HCT116 (cell line): ENCODE results near the genes UBE2E1, NR1D2 and NEK10.

GRCh38 chr3:23805242-23806417 is at the start of gene UBE2E1:
Gene UBE2E1 (plus strand): TSS chr3:23805955.
- RRBS: 4% methylated on average over 19 of the region's 78 CpGs

DNA sequence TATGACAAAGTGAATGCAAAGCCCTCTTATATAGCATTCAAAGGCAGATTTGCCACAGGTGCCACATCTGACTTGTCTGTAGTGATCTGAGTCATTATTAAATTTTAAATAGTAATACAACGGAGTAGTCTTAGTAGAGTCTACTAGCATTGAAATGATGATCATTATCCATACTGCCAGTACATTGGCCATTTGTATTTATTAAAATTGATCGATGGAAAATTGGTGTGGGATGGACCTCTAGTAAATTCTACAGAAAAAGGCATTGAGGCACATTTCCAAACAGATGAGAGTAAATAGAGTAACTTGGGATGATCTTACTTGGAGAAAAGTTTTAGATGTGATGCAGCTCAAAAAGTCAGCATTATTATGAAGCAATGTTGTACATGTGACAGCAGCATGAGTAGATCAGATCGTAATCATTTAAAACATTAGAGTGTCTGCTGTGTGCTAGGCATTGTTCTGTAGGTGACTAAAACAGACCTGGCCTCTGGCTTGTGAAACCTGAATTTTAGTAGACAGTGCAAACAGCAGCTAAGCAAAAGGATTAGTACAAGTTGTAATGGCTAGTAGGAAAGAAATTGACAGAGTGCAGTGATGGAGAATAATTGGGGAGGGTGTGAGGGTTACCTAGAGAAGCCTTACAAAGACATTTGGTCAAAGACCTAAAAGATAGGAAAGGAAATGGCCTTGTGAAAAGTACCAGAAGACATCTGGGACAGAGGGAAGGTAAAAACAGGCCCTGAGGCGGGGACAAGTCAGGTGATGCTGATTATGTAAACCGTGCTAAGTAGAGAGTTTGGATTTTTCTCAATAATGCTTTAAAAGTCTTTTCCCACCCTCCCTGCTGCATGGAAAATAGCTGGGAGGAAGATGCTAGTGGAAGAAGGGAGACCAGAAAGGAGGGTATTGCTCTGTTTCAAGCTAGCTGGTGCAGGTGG is 15.2 kb downstream of the UBE2E1 start:
- RRBS: no CpG with 5 or more reads among the region's 5 CpGs

- RRBS: no CpG with 5 or more reads among the region's 3 CpGs
These were observed 10.7 kb downstream of the RPL15 start for GRCh38 chr3:23927631-23928058.

- RRBS: no CpG with 5 or more reads among the region's 15 CpGs
These were observed 1.0 kb upstream of the NR1D2 start for GRCh38 chr3:23943880-23944660.

GRCh38 chr3:23944661-23945497 is at the start of gene NR1D2:
Gene NR1D2 (plus strand): TSS chr3:23945286.
- RRBS: 1% methylated on average over 18 of the region's 70 CpGs

DNA sequence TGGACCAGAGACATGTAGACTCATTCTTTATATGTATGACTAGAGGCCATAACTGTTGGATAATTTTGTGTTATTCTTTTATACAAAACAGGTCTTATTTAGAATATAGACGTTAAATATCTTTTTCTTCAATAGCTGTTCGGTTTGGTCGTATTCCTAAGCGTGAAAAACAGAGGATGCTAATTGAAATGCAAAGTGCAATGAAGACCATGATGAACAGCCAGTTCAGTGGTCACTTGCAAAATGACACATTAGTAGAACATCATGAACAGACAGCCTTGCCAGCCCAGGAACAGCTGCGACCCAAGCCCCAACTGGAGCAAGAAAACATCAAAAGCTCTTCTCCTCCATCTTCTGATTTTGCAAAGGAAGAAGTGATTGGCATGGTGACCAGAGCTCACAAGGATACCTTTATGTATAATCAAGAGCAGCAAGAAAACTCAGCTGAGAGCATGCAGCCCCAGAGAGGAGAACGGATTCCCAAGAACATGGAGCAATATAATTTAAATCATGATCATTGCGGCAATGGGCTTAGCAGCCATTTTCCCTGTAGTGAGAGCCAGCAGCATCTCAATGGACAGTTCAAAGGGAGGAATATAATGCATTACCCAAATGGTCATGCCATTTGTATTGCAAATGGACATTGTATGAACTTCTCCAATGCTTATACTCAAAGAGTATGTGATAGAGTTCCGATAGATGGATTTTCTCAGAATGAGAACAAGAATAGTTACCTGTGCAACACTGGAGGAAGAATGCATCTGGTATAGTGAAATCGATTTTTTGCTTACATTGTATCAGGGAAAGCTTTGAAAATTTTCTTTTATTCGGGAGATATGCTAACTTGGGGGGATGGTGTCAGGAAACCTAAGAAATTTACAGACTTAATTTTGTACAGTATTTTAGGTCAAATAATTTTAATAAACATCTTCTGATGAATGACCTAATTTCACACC is 17.0 kb downstream of the NR1D2 start:
- RRBS: no CpG with 5 or more reads among the region's 10 CpGs

DNA sequence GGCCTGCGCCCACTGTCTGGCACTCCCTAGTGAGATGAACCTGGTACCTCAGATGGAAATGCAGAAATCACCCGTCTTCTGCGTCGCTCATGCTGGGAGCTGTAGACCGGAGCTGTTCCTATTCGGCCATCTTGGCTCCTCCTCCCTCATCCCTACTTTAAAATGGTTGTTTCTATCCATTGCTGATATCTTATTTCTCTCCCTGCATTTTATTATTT is 150.2 kb downstream of the NR1D2 start:
- RRBS: no CpG with 5 or more reads among the region's 6 CpGs

DNA sequence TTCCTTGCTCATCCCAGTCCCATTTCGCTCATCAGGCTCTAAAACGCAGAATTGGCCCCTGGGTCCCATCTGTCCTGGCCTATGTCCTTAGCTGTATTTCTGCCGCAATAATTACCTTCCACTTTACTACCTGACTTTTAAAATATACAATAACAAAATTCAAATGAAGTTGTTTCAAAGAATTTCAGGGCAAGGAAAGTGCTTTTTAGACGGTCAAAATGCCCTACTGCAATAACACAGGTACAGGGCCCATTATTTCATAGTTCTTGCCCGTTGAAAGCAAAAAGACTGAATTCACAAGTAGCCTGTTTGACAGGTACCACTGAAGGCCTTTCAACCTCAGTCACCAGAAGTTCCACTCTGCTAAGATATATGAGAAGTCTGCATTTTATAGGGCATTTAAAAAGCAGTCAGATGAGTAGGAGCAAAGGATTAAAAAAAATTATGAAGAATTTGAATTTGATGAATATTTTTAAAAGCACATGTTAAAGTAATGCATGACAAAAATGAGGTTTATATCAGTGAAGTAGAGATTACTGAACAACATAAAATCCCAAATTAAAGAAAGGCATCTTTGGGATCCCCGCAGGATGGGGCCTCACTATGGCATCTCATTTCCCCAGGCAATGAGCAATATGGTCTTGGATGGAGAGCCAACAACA is 160.6 kb downstream of the THRB start:
- RRBS: no CpG with 5 or more reads among the region's 6 CpGs

GRCh38 chr3:24467139-24467520 is 27.5 kb downstream of the THRB start:
- RRBS: no CpG with 5 or more reads among the region's 2 CpGs

DNA sequence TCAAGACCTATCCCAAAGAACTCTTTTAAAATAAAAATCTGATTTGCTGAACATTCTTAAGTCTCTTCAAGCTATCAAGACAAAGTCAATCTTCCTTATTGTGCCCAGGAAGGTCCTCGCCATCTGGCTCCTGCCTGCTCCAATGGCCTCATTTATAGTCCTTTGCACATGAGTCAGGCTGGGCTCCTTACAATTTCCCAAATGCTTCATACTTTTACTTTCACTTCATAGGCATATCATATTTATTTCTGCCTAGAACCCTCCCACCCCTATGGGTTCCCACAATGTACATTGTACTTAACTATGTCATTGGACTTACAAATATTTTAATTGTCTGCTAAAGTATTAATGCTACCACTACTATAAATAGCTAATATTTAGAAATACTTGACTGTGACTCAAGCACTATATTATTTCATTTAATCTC is 9.1 kb downstream of the THRB start:
- RRBS: no CpG with 5 or more reads among the region's 1 CpG

- RRBS: no CpG with 5 or more reads among the region's 11 CpGs
These were observed 27.6 kb upstream of the THRB start for GRCh38 chr3:24522218-24522581.

DNA sequence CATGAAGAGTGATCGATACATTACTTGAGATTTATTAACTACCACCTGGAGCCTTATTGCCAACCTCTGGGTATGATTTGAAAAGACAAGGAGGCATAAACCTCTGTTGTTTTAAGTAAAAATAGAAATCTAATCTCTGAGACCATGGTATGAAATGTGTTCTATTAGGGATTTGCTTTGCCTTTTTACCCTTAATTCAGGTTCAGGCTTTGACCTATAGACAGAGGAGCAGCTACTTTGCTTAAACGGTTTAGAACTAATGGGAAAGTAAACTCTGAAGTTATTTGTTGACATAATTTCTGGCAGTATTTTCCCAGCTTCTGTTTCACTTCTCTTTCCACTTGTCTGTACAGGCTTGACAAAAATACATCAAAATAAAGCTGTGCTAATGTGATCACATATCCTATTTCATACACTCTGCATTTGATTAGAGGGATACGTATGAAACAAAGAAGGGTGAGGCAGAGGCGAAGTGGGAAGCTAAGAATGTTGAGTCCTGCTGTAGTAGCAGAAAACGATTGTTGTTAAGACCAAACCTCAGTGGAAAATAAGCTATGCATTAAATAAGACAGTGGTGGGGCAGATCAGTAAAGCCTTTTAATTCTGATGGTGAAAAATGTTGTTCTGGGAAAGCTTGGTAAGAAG is 389.2 kb upstream of the RARB start:
- RRBS: no CpG with 5 or more reads among the region's 5 CpGs

- RRBS: no CpG with 5 or more reads among the region's 8 CpGs
These were observed 34.3 kb downstream of the TOP2B start for GRCh38 chr3:25629992-25631131.

GRCh38 chr3:25781458-25781986 is 1.7 kb downstream of the NGLY1 start:
- RRBS: no CpG with 5 or more reads among the region's 8 CpGs

- RRBS: no CpG with 5 or more reads among the region's 4 CpGs
These were observed 159.2 kb downstream of the NEK10 start for GRCh38 chr3:27209976-27210475.

DNA sequence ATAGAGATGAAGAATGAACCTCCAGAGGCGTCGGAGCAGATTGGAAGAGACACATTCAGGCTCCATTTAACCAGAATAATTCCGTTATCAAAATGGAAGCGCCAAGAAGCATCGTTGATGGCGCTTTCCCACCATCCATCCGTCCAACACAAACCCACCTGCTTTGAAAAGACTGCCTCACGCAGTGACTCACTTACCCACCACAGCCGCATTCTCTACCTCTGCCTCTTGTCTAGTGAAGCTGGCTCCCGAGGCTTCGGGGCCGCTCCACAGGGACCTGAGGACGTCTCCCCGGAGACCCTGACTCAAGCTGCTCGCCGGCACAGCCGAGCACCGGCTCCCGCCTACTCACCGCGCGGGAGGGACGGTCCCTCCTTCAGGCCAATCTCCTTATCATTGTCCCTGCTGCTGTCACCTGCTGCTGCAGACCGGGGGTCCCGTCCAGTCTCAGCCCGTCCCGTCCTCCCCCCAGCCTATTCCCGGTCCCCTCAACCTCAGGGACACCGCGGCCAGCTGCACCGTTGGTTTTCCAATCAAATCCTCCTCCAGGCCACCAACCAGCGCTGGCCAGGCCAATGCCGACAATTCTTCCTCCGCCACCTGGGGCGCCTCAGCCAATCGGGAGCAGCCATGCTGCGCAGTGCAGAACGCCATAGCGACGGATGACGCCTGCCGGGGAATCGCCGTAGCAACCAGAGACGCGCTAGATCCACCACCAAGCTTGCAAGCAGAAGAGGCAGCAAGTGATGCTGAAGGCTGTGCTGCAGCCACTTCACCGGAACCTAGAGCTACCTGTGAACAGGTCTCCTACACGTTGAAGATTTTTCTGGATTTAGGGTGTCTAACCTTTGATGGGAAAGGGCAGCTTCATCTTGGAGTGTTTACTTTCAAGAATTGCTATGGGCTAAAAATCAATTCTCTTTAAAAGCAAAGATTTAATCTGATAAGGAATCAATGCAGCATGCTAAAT is at the start of gene NEK10:
TSS of gene NEK10 (minus strand) at position 511 of the 970 bp plus-strand sequence.
- RRBS: 35% methylated on average over 17 of the region's 48 CpGs

DNA sequence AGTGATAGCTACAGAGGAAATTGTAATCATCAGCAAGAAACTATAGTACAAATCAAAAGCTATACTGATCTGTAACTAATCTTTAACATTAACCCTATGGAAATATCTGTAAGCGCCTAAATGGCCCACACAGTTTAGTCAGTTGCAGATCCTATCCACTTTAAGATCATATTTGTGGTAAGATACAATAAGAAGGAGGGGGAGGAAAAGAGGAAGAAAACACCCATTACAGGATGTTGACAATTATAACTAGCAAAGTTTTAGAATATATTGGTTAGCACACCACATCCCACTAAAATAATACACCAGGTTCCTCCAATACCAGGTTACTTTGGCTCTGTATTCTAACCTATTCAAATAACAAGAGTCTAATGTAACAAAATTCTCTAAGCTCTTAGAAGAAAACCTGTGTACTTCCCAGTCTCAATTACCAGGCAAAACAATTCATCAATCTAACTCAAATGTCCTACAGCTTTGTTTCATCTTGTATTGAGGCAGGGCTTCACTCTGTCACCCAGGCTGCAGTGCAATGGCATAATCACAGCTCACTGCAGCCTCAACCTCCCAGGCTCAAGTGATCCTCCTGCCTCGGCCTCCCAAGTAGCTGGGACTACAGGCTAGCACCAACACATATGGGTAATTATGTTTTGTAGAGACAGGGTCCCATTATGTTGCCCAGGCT is 4.3 kb downstream of the SLC4A7 start:
- RRBS: no CpG with 5 or more reads among the region's 2 CpGs

- RRBS: no CpG with 5 or more reads among the region's 3 CpGs
These were observed 80.4 kb downstream of the EOMES start for GRCh38 chr3:27641689-27642200.

- RRBS: no CpG with 5 or more reads among the region's 45 CpGs
These were observed 6.7 kb downstream of the EOMES start for GRCh38 chr3:27715052-27716119.

GRCh38 chr3:28139115-28139747 is 102.2 kb upstream of the CMC1 start:
- RRBS: no CpG with 5 or more reads among the region's 7 CpGs